Karpas-422 (cell line): ENCODE results near the genes DEFB126 and ANGPT4.

- PRO-cap: no peak
- RAMPAGE, long total RNA: no peak
These were observed at the start of gene DEFB126 for GRCh38 chr20:142514-142793. Gene DEFB126, plus strand, starts transcription at chr20:142590.

GRCh38 chr20:310222-310800 is 12.9 kb downstream of the ZCCHC3 start:
- PRO-cap: no peak
- RAMPAGE, long total RNA: no peak

DNA sequence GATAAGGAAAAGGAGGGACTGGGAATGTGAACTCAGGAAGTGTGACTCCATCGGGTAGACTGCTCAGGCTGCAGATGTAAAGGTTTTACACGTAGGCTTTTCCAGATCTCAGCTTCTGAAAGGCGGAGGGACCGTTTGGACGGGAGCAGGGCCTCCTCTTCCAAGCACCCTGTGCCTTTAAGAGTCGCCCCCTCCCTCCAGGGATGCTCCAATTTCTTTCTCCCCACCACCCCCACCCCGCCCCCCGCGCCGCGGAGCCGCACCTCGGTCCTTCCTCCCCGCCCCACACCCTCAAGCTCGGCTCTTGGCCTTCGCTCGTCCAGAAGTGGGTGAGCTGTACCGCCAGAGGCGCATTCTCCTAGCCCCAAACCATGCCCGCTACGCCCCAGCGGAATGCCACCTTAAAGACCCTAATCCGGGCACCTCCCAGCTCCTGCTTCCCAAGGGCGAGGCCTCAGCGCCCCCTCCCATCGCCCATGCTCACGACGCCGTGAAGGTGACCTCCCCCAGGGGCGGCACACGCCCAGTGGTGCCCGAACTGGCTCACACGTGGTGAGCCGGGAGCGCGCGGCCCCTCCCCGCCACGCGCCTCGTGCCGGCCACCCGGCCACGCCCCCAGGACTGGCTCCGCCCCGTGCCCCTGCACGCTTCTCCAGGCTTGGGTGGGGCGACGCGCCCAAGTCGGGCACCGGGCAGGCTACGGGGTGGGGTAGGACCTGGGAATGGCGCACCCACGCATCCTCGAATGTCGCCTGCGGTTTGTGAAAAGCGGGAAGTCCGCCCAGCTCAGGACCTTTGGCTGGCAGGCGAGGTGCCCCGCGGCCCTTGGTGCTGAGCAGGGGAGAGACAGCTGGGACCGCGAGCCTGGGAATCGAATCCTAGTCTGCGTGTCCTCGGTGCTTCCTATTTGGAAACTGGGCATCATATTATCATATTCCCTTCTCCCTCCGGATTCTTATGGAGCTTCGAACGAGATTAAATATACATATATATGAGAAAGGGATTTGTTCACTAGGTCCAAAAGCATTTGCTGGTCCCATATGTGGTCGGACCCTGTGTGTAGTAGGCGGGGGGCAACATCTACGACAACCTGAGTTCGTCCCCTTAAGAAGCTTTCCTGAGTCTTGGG is 1.0 kb upstream of the SOX12 start:
- PRO-cap: no peak
- RAMPAGE, long total RNA: no peak

- PRO-cap: no peak
- RAMPAGE, long total RNA: no peak
These were observed 3.1 kb downstream of the SOX12 start for GRCh38 chr20:328138-329264.

GRCh38 chr20:434343-435592 is 26.7 kb downstream of the RBCK1 start:
- PRO-cap: no peak
- RAMPAGE, long total RNA: no peak

DNA sequence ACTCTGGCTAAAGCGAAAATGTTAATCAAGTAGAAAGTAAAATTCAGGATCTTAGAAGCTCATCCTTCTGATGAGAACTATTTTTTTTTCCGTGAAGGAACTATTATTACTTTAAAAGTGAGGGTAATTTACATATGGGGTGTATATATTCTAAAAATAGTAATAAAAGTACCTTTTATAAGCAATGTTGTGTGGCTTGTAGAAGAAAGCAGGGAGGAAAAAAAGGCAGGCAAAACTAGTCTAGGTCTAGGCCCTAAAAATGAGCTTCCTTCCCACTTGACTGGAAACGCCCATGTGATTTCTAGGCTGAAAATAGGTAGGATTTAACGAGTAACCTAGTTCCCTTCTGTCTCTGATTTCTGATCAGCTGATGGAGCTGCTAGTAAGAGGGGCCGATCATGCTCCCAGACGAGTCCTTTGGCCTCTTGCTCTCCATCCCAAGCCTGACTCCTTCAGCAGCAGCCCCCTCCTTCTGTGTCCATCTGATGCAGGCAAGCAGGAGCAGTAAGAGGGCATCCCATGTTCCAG is 24.6 kb downstream of the TBC1D20 start:
- PRO-cap: no peak
- RAMPAGE, long total RNA: no peak

GRCh38 chr20:460691-461055 is 1.7 kb downstream of the TBC1D20 start:
- PRO-cap: no peak
- RAMPAGE, long total RNA: no peak

GRCh38 chr20:461377-462182 is 753 bp downstream of the TBC1D20 start:
- PRO-cap: no peak
- RAMPAGE, long total RNA: no peak

DNA sequence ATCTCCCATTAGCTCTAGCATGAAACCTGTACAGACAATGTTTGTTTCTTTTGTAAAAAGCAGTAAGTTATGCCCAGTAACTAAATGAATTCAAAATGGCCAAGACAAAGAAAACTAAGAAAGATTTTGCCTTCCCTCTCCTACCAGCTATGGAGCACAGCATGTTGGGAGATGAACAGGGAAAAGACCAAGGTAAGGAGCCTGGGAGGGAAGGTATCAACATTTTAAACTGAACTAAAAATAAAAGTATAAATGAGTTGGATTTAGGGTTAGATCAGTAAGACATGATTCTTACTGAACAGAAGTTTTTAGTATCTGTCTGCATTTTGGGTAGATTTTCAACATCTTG is 20.6 kb upstream of the TBC1D20 start:
- PRO-cap: no peak
- RAMPAGE, long total RNA: no peak

DNA sequence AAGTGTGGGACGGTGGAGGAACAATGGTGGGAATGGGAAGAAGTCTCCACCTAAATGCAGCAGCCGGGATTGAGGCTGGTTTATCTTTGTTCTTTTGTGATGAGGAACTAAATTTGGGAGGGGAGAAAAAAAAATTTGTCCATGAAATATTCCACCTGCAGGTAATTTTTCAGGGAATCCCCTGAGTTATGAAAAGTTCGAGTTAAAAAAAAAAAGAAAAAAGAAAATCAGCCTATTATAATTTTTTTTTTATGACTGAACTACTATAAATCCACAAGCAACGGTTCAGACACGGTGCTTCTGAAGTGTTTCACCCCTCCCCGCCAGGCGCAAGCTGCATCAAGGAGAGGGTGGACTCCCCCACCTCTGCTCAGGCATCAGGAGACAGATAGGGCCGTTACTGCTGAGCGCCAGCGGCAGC is 21.2 kb upstream of the TBC1D20 start:
- PRO-cap: no peak
- RAMPAGE, long total RNA: no peak

DNA sequence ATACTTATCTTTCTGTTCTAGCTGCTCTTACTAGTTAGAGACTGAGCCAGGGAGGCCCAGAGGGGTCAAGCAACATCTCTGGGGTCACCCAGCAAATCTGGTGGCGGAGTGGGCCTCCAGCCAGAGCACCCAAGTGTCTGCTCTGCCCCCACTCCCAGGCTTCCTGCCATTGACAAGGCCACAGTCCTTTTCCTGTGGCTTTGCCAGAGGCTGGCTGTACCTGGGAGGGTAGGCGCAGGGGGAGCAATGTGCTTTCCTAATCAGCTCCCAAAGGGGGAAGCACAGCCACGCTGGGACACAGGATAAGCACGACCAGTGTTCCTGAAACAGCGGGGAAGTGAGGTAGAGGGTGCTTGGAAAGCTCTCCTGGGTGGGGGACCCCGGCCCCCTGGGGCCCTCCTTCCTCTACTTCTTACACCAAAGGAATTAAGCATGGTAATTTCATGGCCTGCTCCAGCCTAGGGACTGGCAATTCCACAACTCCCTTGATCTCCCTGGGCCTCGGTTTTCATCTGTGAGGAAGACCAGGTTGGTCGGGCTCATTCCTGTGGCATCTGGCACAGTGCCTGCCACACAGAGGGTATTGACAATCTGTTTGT is 7.6 kb downstream of the TCF15 start:
- PRO-cap: no peak
- RAMPAGE, long total RNA: no peak

- PRO-cap: no peak
- RAMPAGE, long total RNA: no peak
These were observed 6.0 kb downstream of the SRXN1 start for GRCh38 chr20:646516-647835.

- PRO-cap: no peak
- RAMPAGE, long total RNA: no peak
These were observed 6.1 kb downstream of the SCRT2 start for GRCh38 chr20:669508-669859.

- PRO-cap: no peak
- RAMPAGE, long total RNA: no peak
These were observed 7.5 kb downstream of the SLC52A3 start for GRCh38 chr20:760576-761372.

- PRO-cap: no peak
- RAMPAGE, long total RNA: no peak
These were observed 3.5 kb upstream of the SLC52A3 start for GRCh38 chr20:771620-772337.

- PRO-cap: no peak
- RAMPAGE, long total RNA: no peak
These were observed 24.7 kb downstream of the ANGPT4 start for GRCh38 chr20:891256-891962.

DNA sequence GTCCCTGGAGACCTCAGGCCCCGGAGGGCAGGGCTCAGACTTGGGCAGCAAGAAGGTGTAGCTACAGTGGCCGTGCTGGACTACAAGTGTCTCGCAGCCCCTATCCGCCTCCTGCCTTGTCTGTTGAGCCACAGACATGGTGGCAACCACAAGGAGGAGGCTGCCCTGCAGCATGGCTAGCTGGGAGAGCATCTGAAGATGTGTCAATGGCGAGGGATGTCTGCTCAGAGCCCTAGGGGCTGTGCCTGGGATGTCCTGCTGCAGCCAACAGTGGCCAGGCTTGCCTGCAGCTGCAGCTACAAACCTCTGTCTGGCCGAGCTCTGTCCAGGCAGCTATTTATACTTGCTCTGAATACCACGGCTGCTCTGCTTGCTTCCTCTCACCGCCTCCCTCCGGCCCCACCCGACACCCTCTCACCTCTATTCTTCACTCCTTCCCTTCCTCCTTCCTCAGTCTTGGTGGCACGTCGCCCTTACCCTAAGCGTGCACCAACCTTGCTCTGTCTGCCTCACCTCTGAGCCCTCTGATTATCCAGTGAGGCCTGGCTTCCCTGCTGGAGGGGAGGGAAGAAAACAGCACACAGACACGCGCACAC is at the start of gene ANGPT4:
Gene ANGPT4 (minus strand): TSS at position 312 of the 596 bp plus-strand sequence.
- PRO-cap: no peak
- RAMPAGE, long total RNA: no peak

DNA sequence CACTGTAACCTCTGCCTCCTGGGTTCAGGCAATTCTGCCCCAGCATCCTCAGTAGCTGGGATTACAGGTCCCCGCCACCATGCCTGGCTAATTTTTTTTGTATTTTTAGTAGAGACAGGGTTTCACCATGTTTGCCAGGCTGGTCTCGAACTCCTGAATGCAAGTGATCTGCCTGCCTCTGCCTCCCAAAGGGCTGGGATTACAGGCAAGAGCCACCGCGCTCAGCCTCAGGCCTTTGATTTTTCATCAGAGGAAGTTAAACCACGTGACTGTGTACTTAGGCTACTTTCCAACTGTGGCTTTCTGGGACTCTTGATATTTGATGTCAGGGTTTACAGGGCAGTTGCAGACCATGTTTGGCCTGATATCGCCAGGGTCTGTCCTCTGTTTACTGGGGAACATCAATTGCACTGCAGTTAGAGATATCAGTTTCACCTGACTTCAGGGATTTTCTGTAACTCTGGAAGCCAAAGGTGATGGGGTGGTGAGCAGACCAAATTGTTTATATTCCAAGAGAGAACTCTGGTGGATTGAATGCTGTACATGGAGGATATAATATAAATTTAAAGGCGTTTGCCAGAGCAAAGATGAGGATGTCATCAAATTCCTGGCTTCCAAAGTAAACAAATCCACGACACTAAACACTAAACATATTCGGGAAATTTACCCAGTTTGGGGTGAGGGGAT is 4.1 kb downstream of the PSMF1 start:
- PRO-cap: no peak
- RAMPAGE, long total RNA: no peak

DNA sequence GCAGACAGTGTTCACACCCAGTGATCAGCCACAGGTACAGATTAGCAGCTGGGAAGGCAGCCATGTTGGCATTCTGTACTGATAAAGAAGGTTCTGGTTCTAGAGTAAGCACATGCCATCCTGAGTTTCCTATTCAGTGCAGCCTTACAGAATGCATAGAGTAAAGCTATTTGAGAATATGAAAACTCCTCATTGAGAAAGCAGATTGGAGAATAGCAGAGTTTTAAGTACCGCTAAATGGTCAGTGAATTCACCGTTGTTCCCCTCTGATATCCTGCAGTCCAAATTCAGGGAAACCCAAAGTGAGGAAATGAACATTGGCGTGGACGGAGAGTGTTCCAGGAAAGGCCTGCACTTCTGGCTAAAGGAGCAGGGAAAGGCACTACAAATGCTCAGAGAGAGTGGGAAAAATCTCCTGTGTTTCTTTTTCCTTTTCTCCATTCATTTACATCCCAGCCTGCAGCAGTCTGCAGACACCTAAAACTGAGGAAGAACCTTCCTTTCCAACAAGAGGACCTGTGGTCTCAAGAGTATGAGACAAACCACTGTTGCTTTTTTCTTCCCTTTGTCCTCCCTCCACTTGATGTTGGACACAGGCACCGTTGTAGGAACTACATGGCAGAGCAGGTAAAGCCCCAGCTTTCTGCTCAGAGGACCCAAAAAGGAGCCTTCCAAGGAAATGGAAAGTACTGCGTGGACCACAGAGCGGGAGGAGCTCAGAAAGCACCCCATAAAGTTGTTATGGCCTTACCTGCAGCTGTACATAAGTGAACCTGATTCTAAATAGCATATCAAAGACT is 29.7 kb downstream of the TMEM74B start:
- PRO-cap: no peak
- RAMPAGE, long total RNA: no peak

GRCh38 chr20:1332347-1333309 is 3.7 kb upstream of the SDCBP2 start:
- PRO-cap: no peak
- RAMPAGE, long total RNA: no peak